Measurements from ENCODE around the genes TPMT and RNF144B.

GRCh38 chr6:16670071-16670734 lies 91.1 kb downstream of the ATXN1 start:
- PRO-cap = no peak
- RRBS, 2 experiments = no CpG with 5 or more reads among the region's 5 CpGs

DNA sequence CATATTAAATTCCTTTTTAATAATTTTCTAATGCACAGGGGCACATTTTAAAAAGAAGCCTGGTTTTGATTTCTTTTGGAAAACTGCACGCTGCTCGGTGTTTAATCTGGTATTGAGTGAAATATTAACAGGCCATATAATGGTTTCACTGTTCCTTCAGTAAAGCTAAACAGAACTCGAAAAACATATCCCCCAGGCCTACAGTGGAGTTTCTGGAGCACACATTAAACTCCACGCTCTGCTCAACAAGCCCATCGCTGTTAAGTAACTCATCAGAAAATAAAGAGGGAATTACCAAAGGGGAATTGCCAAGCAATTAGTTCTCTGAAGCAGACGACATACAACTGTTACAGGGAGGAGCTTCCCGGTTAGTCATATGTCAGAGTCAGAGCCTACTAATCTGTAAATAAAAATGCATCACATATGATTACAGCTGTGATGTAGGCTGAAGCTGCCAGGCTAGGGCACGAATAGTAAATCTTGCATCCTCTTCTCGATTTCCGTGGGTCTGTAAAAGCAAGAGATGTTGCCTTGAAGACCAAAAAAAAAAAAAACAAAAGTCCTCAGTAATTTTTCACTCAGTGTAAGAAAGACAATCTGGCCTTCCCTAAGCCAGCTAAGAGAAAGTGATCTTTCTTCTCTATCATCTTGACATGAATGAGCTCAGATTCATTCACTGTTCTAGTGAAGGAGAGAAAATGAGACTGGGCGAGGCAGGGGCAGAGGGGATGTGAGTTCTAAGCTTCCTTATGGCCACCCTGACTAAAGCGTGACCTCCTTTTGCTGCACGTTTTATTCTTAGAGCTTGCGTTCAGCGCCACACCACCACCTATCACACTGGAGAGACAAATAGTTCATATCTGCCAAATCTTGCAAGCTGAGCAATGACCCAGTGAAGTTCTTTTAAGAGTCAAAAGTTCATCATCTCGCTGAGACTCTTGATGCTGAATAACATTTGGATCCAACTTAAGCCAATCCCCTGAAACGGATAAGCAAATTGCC lies 13.8 kb downstream of the ATXN1 start:
- PRO-cap = no peak
- RRBS, 2 experiments = no CpG with 5 or more reads among the region's 17 CpGs

DNA sequence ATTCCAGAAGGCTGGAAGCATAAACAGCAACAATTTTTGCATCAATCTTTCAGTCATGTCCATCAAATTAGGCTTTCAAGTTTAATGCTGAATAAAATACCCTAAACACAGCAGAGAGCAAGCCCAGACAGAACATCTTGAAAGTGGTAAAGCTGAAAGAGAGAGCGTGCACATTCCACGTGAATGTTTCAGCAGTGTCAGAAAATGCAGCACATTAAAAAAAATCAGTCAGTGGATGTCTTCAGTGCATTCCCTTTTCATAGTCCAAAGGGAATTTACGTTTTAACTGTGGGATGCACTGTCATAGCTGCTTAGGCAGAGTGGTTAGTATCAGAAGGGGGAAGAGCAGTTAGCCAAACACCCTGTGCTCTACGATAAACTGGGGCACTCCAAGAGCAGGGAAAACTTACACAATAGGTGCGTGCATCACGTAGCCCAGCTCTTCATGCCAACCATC lies 116.1 kb upstream of the STMND1 start:
- PRO-cap = no peak
- RRBS, 2 experiments = no CpG with 5 or more reads among the region's 6 CpGs

DNA sequence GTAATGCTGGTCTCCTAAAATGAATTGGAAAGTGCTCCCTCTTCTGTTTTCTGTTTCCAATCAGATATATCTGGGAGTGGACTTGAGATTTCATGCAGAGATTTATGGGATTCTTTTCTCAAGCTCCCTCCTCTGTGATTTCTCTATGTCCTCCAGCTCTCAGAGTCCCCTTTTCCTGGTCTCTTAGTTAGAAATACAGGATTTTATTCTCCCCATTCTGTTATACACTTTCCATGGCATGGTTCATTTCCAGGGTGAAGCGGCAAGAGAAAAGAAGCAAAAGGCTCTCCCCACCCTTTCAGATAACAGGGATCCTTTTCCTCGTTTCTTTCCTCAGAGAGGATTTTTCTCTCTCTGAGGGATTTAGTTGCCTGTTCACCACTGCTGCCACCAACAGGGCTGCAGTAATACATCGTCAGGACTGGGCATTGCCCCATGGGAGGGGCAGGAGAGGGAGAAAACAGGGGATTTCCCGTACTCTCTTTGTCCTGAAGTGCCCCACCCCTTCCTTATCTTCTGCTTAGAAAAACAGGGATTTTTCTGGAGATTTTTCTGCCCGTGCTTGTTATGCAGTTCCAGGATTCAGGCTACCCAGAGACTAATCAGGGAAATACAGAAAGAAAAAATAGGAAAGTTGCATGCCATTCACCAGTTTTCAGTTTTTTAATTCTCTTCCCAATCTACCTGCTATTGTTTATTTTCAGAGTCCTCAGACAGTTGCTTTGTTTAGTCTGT lies 59.1 kb upstream of the STMND1 start:
- PRO-cap = unidirectional peak, minus-strand start at position 356 of the sequence
- RRBS, 2 experiments = no CpG with 5 or more reads among the region's 5 CpGs

- PRO-cap = no peak
- RRBS, 2 experiments = no CpG with 5 or more reads among the region's 3 CpGs
These were observed 37.2 kb downstream of the RBM24 start for GRCh38 chr6:17318246-17318919.

- PRO-cap = no peak
- RRBS, 2 experiments = no CpG with 5 or more reads among the region's 4 CpGs
These were observed 25.3 kb downstream of the CAP2 start for GRCh38 chr6:17418727-17419153.

DNA sequence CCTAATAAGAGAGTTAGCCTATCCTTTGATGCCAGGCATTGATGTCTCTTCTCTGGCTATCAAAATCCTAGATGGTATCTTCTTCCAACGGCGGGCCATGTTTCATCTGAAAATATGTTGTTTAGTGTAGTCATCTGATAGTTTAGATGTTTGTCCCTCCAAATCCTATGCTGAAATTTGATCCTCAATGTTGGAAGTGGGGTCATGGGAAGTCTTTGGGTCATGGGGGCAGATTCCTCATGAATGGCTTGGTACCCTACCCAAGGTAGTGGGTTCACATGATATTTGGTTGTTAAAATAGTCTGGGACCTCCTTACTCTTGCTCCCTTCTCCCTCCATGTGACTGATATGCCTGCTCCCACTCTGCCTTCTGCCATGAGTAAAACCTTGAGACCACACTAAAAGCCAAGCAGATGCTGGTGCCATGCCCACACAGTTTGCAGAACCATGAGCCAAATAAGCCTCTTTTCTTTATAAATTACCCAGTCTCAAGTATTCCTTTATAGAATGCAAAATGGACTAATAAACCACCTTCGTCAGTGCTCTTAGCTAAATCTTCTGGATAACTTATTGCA lies 22.9 kb downstream of the NUP153 start:
- PRO-cap = no peak
- RRBS, 2 experiments = no CpG with 5 or more reads among the region's 3 CpGs

- PRO-cap = no peak
- RRBS, 2 experiments = no CpG with 5 or more reads among the region's 7 CpGs
These were observed 136.6 kb upstream of the NUP153 start for GRCh38 chr6:17843161-17843874.

GRCh38 chr6:17850497-17851146 lies 136.8 kb downstream of the KIF13A start:
- PRO-cap = no peak
- RRBS, 2 experiments = no CpG with 5 or more reads among the region's 4 CpGs

DNA sequence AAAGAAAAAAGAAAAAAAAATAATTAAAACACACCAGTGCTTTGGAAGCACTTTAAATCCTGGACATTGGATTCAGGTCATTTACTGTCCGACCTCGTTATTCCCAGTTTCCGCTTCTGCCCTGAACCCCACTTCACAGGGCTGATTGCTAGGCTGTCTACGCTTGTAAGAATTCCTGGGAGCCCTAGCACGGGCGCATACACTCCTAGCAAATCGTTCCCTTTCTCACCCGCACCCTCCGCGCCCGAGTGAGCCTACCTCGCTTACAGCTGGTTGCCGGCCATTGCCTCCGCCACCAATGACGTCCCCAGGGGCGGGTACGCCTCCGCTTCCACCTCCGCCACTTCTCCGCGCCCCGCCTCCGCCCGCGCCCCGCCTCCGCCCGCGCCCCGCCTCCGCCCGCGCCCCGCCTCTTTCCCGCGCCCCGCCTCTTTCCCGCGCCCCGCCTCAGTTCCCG lies at the start of gene TPMT:
Gene TPMT (minus strand): TSS at position 303 of the 457 bp plus-strand sequence.
- PRO-cap = bidirectional peak, plus-strand start outside the sequence, minus-strand start at position 300 of the sequence
- RRBS, 2 experiments = no CpG with 5 or more reads among the region's 41 CpGs

GRCh38 chr6:18207099-18207816 lies 52.0 kb downstream of the KDM1B start:
- PRO-cap = no peak
- RRBS, 2 experiments = no CpG with 5 or more reads among the region's 11 CpGs

DNA sequence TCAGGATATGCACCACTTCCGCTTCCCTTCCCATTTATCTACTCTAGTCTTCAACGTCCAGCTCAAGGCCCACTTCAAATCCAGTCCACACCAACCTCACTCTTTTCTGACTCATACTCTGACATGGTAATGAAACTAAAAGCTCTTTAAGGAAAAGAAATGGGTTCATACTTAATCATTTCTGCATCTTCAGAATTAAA lies 15.1 kb downstream of the DEK start:
- PRO-cap = unidirectional peak, minus-strand start at position 102 of the sequence
- RRBS, 2 experiments = no CpG with 5 or more reads among the region's 2 CpGs

- PRO-cap = bidirectional peak, plus-strand start at chr6:18387501, minus-strand start at chr6:18387294
- RRBS, 2 experiments = under 1% methylated on average over 11 of the region's 41 CpGs
These were observed at the start of gene RNF144B for GRCh38 chr6:18387057-18387850. TSS of gene RNF144B (plus strand) at chr6:18387350.

DNA sequence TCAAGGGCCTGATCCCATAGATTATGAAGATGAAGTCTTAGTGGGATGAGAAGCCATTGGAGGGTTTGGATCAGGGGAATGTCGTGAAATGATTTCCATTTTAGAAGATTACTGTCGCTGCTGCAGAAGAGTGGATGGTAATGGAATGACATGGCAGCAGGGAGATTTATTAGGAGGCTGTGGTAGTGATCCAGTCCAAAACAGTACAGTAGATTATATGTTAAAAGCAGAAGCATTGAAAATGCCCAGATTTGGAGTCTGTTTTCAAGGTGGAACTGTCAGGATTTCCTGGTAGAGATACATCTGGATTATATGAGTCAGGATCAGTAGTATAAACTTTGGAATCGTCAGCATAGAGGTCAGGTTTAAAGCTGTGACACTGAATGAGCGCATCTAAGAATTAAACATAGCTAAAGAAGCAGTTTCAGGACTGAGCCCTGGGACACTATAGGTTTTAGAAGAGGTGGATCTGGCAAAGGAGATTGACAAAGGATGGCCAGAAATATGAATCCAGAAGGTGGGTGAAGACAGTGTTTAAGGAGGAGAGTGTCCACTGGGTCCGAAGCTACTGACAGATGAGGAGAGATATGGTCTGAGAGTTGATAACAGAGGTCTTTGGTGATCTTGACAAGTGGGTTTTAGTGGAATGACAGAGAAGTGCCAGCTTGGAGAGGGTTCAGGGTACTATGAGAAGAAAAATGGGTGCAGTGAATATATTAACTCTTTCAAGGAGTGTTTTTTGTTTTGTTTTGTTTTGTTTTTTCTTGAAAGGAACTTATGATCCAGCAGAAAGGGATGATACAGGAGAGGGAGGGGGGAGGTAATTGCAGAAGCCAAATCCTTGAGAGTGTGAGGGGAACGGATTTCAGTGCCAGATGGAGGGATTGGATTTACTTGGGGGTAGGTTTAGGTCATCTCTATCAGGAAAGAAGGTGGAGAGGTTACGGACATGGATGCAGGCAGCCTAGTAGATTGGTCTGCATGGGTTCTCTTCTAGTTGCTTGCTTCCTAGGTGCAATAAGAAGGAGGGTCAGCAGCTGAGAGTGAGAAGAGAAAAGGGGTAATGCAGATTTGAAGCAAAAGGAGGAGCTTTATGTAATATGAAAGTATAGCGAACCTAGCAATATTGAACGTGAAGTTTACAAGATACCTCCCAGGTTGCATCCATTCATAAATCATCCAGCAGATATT lies 60.6 kb downstream of the RNF144B start:
- PRO-cap = no peak
- RRBS, 2 experiments = no CpG with 5 or more reads among the region's 9 CpGs

DNA sequence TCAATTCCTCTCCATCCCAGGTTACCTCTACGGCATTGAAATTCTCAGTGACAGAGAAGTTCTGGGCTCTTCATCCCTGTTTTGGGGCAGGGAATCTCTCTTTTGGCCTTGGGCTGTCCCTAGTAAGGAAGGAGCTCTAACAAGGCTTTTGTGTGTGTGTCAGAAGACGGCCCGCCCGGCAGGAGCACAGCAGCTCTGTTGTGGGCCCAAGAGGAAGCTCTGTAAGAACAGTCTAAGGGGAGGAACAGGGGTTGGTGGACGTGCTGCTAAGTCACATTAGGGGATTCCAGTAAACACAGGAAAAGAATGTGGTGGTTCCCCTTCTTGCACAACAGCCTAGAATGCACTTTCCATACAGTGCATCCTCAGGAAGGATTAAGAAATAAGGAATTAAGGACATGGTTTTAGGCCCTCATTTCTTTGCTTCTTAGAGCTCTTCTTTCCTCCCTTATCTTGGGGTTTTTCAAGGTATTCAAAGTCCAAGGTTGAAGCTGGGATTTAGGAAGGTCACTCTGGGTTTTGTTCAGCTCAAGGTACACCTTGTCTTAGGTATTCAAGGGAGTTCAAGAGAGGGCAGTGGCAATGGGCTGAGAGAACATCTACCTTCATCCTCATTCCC lies 114.5 kb downstream of the RNF144B start:
- PRO-cap = no peak
- RRBS, 2 experiments = no CpG with 5 or more reads among the region's 5 CpGs

DNA sequence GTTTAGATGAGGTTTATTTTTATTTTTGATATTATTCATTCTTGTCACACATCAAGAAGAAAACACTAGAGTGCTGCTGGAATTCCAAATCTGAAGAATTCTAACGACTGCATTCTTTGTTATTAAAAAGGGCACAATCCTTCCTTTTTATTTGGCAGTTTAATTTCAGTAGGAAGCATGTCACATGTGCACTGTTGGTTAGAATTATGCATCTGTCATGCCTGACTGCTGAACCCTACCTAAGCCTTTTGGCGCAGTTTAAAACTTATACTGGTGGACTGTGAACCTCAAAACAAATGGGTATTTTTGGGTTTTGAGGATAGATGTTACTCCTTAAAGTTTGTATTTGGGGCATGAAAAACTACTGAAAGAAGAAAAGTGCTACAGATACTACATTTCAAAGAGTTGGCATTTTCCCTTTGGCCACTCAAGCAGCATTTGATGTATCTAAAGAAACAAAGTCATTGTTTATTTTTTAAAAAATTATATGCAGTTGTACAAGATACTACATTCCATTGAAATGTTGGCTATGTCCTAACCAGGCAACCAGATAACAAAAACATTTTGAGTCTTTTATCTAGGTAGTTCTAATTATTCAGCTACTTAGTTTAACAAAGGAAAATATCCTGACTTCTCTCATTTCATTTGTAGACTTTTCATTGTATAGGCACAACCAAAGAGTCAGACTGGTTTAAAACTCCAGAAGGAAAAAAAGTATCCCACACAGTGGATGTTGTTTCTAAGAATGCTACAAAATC lies 4.2 kb downstream of the ID4 start:
- PRO-cap = no peak
- RRBS, 2 experiments = no CpG with 5 or more reads among the region's 2 CpGs

GRCh38 chr6:20134108-20134460 lies 78.2 kb downstream of the MBOAT1 start:
- PRO-cap = no peak

- PRO-cap = no peak
- RRBS, 2 experiments = no CpG with 5 or more reads among the region's 13 CpGs
These were observed 11.7 kb downstream of the E2F3 start for GRCh38 chr6:20412940-20414190.

DNA sequence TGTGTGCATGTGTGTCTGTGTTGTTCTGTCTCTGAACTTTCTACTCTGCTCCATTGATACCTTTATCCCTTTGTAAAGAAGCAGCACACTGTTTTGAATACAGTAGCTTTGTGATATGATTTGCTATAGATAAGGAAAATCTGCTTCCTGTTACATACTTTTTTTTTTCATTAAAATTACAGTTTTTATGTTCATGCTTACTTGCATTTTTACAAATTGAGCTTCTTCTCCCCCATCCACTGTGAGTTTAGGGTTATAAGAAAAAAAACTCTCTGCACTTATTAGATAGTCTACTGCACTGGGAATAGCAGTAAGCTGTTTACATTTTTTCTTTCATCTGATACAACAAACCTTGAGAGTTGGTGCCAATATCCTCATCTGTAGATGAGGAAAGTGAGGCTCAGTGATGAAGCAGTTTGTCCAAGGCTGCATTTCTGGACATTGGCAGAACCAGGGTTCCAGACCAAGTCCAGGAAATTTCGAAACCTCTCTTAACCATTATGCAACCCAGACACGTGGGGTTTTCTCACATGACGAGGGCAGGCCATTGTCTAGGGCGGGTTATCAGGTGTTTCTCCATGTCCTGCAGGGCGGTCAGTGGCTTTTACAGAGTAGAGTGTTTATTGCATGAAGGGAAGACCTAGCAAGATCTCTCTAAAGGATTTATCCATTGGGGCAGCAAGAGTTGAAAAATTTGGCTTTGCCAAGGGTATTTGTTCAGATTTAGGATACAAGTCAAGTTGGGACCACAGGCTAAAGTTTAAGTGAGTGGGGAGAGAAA lies 22.9 kb downstream of the E2F3 start:
- PRO-cap = no peak
- RRBS, 2 experiments = no CpG with 5 or more reads among the region's 5 CpGs

- PRO-cap = no peak
- RRBS, 2 experiments = no CpG with 5 or more reads among the region's 8 CpGs
These were observed 488.2 kb downstream of the CDKAL1 start for GRCh38 chr6:21022191-21023219.

All from HEK293 (cell line).